NCI-H460 (cell line): ENCODE measurements around a stretch of chr4.

DNA sequence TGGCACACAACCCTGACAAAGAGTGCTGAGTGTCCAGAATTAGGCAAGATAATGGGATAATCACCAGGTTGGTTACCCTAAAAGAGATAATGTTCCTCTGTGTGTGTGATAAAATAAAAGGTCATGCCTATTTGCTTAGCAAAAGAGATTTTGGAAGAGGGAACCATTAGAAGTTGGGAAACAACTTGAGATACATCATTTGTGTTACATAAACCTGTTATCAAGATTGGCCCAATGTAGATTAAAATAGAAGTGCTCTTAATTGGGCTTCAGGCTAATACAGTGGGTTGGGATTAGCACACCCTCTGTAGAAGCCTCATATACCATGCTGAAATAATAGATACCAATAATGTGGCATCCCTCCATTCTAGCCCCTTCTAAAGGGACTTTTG, 26.5 kb upstream of the C4orf19 start:
RAMPAGE:
- cytosol, long total RNA, result no peak
- long total RNA, result no peak
- nucleus, long total RNA, result no peak

GRCh38 chr4:37462913-37463483, 9.3 kb downstream of the C4orf19 start:
RAMPAGE:
- cytosol, long total RNA, result no peak
- long total RNA, result no peak
- nucleus, long total RNA, result no peak

GRCh38 chr4:37584500-37585376, 101.4 kb downstream of the RELL1 start:
RAMPAGE:
- cytosol, long total RNA, result no peak
- long total RNA, result no peak
- nucleus, long total RNA, result no peak

DNA sequence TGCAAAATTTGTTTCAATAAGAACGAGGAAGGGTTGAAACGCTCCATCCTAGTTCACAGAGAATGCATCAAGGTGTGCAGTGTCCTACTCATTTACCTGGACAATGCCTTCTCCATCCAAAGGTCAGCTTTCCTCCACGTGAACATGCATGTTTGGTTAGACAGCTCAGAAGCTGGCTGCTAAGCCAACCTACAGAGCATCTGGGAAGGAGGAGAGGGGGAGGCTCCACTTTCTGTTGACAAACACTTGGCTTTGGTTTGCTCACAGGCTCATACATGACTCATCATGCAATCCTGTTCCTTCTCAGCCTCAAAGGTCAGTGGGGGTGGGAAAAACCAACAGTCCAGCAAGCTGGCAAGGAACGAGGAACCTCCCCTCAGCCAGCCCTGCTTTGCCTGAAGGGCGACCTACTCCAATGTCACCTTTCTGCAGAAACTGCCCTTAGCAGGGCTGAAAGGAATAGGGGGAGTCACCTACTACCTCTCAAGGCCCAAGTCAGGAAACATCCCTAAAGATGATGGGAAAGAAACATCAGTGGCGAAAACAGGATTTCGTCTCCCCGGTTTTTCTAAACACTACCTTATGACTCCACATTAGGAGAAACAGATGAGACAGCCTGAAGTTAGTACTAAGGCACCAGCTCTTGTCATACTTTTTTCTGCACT, 38.0 kb downstream of the RELL1 start:
RAMPAGE:
- cytosol, long total RNA, result no peak
- long total RNA, result no peak
- nucleus, long total RNA, result no peak

DNA sequence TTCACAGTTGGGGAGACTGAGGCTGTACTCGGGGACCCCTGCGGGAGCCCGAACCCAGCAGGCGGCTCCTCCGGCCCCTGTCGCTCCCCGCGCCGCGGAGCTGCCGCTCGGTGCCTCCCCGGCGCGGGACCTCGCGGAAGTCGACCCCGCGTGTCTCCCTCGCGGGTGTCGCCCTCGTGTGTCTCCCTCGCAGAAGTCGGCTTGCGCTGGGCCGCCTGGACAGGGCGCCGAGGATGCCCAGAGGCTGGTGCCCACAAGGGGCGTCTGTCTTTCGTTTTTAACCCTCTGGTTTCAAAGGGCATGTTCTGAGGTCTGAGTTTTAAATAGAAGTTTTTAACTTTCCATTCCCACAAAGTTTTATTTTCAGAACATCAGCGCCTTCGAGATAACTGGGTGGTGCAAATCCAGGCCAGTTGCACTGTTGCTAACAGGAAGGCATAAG, 17.6 kb downstream of the PTTG2 start:
RAMPAGE:
- cytosol, long total RNA, result no peak
- long total RNA, result no peak
- nucleus, long total RNA, result no peak

DNA sequence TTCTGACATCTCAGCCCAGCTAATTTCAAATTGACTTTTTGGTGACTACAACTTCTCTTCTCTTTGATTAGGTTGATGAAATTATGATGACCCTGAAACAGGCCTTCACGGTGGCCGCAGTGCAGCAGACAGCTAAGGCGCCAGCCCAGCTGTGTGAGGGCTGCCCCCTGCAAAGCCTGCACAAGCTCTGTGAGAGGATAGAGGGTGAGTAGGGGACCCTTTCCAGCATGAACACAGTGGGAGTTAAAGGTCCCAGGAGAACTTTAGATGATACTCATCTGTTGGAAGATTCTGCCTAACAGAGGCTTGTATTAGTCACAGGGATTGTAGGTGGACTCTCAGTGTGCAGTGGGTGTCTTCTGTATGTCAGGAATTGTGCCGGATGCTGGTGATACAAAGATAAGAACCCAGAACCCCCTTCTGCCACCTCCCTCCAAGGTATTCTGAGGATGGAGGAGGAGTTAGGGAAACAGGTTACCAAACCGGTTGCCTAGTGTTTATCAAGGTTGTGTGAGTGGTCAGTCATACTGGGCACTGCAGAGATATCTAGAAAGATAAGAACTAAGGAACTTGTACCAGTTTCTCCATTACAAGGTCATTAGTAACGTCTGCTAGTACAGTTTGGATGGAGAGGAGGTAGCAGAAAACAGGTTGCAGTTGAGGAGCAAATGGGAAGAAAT, 61.5 kb downstream of the PTTG2 start:
RAMPAGE:
- cytosol, long total RNA, result no peak
- long total RNA, result no peak
- nucleus, long total RNA, result no peak

DNA sequence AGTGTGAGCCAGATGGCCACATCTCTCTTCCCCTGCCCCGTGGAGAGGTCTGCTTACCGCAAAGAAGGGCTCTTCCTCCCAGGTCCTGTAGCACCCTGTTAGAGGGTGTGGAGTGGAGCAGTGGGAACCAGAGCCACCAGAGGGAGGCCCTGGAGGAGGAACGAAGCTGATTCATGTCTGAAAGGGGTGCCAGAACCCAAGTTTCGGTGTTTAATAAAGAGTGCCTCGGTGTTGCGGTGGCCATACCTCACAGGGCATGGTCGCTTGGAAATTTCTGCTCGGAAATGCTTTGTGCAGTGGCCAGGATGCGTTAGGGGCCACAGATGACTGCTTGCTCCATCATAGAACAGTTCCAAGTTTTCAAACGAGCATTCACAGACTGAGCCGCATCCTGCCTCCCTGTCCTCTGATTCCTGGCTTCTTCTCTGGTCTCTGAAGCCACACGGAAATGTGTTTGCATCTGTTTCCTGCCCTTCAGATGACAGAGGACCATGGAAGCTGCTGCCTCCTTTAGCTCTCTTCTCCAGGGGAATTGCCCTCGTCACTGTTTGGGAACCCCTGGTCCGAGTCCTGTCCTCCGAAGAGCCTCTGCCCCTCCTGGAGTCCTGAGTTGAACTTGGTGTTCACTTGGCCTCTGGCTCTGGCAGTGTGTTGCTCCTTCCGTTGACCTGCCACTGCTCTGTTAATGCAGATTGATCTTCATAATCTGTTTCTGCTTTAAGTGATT, 95.7 kb downstream of the PTTG2 start:
RAMPAGE:
- cytosol, long total RNA, result no peak
- long total RNA, result no peak
- nucleus, long total RNA, result no peak

GRCh38 chr4:38075313-38076099, 115.3 kb downstream of the PTTG2 start:
RAMPAGE:
- cytosol, long total RNA, result no peak
- long total RNA, result no peak
- nucleus, long total RNA, result no peak

RAMPAGE:
- cytosol, long total RNA, result no peak
- long total RNA, result no peak
- nucleus, long total RNA, result no peak
Measured at GRCh38 chr4:38231909-38232153, 271.6 kb downstream of the PTTG2 start.

DNA sequence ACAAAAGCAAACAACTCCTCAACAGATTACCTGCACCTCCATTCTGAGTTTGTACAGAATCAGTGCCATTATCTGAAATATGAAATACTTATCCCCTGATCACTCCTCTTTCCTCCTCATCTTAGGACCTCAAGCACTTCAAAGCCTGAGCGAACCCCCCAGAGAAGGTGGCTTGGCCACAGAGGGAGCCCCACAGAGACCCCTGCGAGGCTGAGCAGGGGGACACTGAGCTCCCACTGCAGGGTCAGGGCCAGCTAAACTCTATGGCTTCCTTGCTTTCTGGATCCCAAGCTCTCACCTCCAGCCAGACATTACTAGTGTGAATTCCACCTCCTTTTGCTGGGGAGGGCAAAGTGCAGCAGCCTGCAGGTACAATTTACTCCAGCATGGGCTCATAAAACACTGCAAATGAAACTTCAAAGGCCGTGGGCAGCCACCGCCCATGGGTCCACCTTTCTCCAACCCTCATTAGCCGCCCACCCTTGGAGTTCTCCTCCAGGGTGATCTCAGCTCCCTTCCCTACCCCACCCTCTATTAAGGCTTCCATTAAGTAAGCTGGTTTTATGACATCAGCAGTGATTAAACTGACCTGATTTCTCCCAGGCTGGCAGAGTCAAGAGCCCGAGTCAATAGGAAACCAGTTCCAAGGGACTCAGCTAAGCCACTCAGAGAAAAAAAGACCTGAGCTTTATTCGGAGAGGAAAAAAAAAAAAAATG, 319.3 kb downstream of the PTTG2 start:
RAMPAGE:
- cytosol, long total RNA, result no peak
- long total RNA, result no peak
- nucleus, long total RNA, result no peak

GRCh38 chr4:38609567-38610159, 54.3 kb upstream of the KLF3 start:
RAMPAGE:
- cytosol, long total RNA, result no peak
- long total RNA, result no peak
- nucleus, long total RNA, result no peak

DNA sequence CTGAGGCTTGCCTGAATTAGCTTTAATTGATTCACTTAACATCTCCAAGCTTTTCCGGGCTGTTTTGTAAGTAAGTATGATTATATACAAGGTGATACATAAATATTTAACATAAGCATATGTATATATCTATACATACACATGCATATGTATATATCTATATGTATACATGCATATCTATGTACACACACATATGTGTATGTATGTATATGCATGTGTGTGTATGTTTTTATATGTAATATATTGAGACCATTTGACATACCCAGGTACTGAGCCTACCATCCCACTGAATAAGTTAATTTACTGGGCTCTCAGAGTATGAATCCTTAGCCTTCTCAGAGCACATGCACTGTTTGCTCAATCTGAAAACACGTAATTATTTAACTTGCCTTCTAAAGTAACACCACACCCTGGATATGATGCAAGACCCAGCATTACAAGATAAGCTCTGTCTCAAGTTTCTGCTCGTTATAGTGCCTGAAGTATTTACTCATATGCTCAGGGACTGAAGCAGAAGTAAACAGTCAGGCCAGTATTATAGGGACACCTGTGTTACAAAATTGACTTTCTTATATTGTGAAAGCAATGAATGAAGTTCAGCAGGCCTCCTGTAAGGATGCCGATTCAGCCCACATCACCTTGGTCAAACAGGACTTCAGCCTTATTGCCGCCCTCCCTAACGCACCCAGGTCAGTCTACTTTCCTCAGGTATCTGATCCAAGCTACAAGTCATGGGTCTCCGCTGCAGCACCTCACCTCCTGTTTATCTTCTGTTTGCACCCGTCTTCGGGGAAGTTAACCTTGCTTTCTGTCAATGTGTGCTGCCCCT, 43.0 kb upstream of the KLF3 start:
RAMPAGE:
- cytosol, long total RNA, result no peak
- long total RNA, result no peak
- nucleus, long total RNA, result no peak

DNA sequence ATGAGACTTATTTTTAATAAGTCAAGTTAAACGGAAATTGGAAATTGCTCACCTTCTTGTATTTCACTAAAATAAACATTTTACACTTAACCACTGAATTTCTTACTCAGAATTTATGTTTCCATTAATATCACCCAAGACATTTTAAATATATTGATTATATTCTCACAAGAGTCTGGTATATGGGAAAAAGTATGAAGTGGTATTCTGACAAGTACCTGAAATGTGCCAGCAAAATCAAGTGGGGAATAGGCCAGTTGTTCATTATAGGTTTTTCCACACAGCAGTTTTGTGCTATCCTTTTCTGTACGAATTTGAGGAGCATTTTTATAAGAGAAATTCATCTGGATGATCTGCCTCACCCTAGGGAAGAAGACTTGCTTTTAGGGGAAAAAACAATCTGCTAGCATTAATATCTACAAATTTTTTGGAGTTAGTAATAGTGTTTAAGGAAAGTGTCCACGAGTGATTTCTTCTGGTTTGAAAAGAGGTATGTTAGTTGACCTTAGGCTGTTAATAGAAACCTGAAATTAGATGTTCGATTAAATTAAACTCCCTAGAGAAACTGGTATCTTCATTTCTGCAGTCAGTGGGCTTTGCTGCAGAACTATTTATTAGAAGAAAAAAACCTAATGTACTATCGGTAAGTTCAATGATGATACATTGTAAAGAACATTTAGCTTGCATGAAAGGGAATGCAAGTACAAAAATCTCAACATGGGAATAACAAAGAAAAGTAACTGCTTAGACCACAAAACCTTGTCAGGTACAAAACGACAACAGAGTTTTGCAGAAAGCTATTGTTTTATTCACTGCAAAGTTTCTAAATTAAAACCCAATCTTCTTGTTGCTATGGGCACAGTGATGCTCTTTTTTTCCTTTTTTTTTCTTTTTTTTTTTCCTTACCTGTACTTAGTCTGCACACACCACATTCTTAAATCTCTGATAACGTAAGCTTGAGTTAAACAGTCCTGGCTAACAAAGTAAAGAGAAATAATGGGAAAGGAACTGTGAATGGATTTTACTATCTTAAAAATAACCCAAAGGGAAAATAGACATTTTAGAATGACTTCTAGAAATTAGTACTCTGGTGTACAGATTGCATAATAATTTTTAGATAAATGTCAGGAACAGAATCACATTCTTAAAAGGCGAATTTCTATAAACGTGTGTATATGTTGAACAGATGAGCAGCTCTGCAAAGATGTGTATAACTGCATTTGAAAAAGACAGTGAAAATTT, 1.9 kb downstream of the KLF3 start:
RAMPAGE:
- cytosol, long total RNA, result no peak
- long total RNA, result no peak
- nucleus, long total RNA, result no peak

GRCh38 chr4:38672824-38673553, 9.0 kb downstream of the KLF3 start:
RAMPAGE:
- cytosol, long total RNA, result no peak
- long total RNA, result no peak
- nucleus, long total RNA, result no peak

DNA sequence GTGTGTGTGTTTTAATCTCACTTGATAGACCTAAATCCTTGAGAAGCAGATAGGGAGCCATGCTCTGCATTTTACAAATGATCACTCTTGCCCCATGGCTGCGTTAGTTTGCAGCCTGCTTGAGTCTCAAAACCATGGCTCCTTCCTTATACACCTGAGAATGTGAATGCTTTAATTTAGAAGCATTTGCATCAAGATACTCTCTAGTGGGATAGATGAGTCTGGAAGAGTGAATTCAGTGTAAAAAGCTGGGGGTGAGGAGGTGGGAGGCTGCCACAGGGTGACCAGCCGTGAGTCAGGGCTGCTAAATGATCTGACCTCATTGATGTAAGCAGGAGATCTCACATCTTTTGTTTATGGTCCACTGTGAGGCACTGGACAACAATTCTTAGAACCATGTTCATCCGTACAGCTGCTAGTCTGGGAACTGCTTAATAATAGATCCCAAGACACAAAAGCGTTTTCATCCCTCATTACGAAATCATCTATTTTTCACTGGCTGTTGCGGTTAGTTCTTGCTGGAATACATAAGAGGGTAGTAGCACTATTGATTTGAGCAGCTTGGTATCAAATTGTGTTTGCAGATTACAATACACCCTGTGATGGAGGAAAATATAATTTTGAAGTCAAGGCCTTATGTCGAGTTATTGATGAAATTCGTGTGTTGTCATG, 14.0 kb downstream of the KLF3 start:
RAMPAGE:
- cytosol, long total RNA, result no peak
- long total RNA, result no peak
- nucleus, long total RNA, result no peak

GRCh38 chr4:38688380-38689047, 24.5 kb downstream of the KLF3 start:
RAMPAGE:
- cytosol, long total RNA, result no peak
- long total RNA, result no peak
- nucleus, long total RNA, result no peak

DNA sequence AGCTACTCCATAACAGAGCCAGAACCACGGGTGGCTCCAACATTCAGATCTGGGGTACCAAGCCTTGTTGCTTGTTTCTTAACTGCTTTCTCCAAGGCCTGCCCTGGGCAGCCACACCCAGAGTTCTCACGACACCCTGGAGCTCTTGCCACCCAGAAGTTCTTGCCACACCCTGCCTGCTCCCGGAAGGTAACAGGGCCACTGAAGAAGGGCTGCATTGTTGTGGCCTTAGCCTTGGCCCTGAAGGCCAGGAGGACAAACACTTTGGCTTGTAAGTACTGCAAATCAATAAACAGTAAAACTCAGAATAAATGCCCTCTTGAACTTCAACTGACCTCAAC, 54.3 kb downstream of the TLR10 start:
RAMPAGE:
- cytosol, long total RNA, result no peak
- long total RNA, result no peak
- nucleus, long total RNA, result no peak

GRCh38 chr4:38753019-38753814, 29.6 kb downstream of the TLR10 start:
RAMPAGE:
- cytosol, long total RNA, result no peak
- long total RNA, result no peak
- nucleus, long total RNA, result no peak

GRCh38 chr4:38820146-38820924, 15.7 kb upstream of the TLR1 start:
RAMPAGE:
- cytosol, long total RNA, result no peak
- long total RNA, result no peak
- nucleus, long total RNA, result no peak

RAMPAGE:
- cytosol, long total RNA, result no peak
- long total RNA, result no peak
- nucleus, long total RNA, result no peak
Measured at GRCh38 chr4:38825879-38826386, 21.3 kb upstream of the TLR1 start.